Umbilical cord (tissue), 2 donors: ENCODE measurements around a stretch of chr1.

- RAMPAGE, long total RNA: no peak
Observed at GRCh38 chr1:228989977-228990868, 254.9 kb downstream of the RHOU start.

GRCh38 chr1:229108925-229109264 lies 162.0 kb upstream of the RAB4A start:
- RAMPAGE, long total RNA: no peak

DNA sequence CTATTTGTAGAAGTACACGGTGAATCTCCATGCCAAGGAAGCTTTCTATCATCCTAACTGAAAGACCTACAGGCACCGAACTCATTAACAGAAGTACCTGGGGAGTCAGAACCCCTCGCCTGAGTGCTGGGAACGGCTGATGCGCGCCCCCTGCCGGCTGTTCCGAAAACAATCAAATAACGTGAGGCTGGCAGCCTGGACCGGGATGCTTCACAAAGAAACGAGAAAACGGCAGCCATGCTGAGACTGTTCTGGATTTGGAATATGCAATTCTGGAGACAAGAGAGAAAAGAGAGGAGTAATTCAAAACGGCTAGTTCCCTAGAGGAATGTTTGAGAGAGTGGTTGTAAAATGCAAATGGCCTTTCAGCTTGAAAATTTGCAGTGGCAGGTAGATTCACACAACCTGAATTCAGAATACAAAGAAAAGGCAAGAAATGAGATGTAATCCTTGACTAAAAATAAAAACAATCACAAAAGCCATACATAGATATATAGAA lies 43.4 kb upstream of the RAB4A start:
- RAMPAGE, long total RNA: no peak

DNA sequence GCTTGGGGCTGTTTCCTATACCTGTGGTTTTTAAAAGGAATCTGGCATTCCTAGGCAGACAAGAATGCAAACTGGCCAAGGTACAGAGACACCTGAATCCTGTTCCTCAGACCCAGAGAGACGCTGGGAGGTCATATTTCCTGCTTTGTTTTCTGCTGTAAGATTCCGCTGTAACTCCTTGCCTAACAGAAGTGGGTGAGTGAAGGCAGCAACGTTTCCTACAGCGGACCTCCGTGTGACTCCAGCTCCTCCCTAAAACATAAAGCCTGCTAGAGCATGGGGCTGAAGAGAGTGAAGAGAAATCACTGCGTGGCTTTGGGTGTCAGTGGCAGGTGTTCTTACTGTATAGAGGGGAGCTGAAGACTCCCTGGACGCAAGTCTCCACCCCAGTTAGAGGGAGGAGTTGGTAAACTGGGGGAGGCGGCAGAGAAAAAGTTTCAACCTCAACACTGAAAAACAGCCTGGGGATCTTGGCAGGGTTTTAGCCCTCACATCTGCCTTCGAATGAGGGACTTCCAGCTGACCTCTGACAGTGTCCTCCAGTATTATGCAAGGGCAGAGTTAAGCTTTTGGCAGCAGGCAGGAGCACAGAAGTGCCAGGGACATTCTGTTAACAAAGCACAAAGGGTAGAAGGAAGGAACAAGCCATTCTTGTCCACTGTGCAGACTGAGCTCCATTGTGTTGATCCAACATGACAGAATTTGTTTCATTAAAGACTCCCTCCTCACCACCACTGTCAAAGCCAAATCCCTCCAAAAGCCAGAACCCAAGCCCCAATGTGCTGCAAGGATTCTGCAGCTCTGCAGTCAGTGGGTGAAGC lies 41.3 kb upstream of the RAB4A start:
- RAMPAGE, long total RNA: no peak

GRCh38 chr1:229329831-229330480 lies 12.9 kb downstream of the CCSAP start:
- RAMPAGE, long total RNA: no peak

- RAMPAGE, long total RNA: no peak
Observed at GRCh38 chr1:229436215-229436730, 2.4 kb upstream of the ACTA1 start.

DNA sequence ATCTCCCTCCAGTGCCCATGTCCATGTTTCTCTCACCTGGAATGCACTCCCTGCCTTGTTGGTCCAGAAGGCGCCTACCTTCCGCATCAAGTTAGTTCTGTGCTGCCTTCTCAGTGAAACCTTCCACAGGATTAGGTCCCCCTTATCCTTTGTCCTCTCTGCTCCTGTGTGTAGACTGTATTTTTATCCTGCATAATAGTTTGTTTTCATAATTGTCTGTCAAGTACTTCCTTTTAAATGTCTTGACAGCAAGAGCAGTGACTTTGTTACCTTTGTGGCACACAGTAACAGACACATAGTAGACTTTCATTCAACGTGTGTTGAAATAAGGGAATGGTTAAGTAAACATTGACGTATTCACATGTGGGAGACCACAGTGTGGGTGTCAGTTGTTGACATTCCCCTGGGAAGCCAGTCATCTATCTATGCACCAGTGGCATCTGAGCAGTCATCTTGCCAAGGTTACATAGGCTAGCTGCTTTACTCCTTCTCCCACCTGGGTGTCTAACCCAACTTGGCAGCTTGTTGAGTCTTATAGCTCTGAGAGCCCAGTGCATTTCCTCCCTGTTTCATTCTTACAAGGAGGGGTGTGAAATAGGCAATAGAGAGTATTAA lies 1.4 kb upstream of the NUP133 start:
- RAMPAGE, long total RNA: no peak

- RAMPAGE, long total RNA: no peak
Observed at GRCh38 chr1:229640306-229640778, 14.3 kb downstream of the URB2 start.

DNA sequence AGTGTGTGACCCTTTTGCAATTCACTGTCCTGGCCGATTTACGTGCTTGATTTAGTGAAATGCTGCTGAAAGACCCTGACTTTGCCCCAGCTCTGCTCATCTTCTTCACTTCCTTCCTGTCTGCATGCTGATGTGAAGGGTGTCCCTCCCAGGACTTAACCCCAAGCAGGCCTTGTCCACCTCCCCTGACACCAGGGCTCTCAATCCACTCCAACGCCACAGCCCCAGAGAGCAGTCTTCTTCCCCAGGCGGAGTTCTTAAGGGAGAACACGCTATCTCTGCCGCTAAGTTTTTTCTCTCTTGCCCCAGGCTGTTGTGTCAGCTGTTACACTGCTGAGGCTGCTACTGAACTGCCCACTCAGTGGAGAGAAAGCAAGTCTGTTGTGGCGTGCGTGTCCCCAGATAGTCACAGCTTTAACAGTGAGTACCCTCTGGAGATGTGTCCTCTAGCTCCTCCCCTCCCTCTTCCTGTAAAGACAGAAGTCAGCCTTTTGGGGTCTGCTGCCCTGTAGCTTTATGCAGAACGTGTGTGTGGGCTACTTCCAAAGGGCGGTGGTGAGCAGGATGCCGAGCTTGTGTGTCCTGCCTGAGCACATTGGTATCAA lies 19.6 kb downstream of the URB2 start:
- RAMPAGE, long total RNA: no peak

DNA sequence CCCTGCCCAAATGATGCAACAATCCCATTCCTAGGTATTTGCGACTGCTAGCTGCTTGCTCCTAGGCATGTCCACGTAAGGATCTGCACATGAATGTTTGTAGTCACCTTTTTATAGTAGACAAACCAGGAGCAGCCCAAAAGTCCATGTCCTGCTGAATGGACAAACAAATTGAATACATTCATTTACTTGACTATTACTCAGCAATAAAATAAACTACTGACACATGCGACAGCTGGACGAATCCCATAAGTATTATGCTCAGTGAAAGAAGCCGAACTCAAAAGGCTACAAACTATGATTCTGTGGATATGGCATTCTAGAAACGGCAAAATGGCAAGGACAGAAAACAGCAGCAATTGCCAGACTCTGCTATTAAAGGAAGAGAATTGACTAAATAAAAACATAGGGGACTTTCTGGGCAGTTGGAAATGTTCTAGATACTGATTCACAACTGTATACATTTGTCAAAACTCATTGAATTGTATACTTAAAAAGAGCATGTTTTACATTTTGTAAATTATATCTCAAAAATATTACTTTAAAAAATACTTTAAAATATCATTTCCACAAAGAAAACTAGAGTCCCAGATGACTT lies 161.8 kb upstream of the GALNT2 start:
- RAMPAGE, long total RNA: no peak

GRCh38 chr1:230002461-230002840 lies 64.6 kb upstream of the GALNT2 start:
- RAMPAGE, long total RNA: no peak

GRCh38 chr1:230112800-230113160 lies 45.7 kb downstream of the GALNT2 start:
- RAMPAGE, long total RNA: no peak

DNA sequence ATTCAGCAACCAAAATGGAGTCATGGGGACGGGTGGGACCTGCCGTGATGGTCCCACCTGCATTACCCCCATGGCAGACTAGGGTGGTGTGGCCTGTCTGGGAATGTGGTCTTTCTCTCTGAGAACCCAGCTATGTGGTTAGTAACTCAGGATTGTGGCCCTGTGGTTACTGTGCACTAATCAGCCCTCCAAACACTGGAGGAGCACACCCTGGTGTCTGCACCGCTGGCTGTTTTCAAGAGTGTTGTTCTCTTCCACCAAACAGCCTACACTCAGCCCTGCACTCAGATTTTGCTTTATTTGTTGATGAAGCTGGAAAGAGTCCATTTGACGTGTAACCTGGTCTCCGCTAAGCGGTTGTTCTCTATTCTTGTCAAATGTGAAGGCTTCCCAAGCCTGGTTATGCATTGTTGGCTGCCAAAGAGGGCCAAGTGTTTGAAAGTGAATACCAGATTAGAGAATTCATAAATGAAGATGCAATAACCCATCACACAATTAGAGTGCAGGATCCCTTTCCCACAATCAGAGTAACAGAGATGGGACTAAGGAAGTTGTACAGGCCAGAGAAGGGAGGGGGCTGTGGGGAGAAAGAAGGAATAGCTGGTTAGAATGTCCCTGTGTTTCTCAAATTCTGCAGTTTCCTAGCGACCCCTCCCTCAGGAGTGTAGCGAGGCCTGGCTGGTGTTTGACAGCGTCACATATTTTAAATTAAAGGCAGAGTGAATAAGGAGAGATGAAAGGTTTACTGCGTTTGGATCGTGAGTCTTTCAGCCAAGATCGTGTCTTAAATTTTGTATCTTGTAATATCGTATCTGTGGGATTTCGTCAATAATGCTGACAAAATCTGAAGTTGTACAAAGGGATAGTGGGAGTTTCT lies 57.9 kb downstream of the GALNT2 start:
- RAMPAGE, long total RNA: no peak

DNA sequence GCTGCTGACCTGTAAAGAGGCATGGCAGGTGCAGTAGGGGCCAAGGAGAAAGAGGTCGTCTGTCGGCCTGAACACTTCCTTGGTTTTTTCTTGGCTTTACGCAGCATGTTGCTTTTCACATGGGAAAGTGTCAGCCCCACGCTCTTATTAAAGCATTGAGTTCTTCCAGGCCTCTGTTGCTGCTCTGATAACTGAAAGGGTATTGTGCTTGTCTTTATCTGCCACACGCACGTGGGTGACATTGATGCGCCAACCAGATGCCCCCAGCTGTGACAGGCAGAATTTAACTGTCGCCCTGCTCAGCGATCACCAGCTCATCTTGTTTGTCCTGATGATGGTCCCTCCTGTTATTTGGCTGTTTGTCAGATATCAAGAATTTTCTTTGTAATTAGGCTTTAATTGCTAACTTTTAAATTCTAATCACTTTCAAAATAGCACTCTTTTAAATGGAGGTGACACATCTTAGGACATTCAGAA lies 76.5 kb downstream of the GALNT2 start:
- RAMPAGE, long total RNA: no peak

- RAMPAGE, long total RNA: no peak
Observed at GRCh38 chr1:230307906-230308465, 118.1 kb downstream of the PGBD5 start.

GRCh38 chr1:230601261-230601928 lies 40.9 kb upstream of the COG2 start:
- RAMPAGE, long total RNA: no peak

GRCh38 chr1:230822056-230822443 lies 46.3 kb downstream of the C1orf198 start:
- RAMPAGE, long total RNA: no peak

GRCh38 chr1:230824841-230825305 lies 43.4 kb downstream of the C1orf198 start:
- RAMPAGE, long total RNA: no peak

DNA sequence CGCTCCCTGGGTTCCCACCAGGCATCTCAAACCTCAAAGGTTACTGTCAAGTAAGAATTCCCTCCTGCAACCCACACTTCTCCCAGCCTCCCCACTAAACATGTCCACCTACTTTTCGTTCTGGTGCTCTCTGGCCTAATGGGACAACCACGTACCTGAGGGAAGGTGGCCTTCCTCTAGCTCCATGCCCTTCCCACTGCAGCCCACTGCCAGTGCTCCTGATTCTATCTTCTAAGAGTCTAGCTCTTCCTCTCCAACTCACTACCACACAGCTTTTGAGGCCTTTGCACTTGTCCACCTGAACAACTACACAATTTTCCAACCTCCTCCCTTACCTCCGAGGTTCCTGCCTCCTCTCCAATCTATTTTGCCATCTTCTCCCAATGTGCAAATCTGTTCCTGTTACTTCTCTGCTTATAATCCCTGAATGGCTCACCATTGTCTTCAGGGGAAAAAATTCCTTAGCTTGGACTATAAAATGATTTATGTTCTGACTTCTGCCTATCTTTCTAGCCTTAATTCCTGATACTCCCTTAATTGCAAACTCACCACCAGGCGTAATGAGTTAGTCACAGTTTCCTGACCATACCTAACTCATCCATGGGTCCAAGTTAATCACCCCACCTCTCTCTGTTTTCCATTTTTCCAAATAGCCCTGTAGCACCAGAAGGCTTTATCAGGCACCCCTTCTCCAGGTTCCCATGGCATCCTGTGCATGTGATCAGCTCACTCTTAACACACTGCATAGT lies 53.9 kb upstream of the C1orf198 start:
- RAMPAGE, long total RNA: no peak

DNA sequence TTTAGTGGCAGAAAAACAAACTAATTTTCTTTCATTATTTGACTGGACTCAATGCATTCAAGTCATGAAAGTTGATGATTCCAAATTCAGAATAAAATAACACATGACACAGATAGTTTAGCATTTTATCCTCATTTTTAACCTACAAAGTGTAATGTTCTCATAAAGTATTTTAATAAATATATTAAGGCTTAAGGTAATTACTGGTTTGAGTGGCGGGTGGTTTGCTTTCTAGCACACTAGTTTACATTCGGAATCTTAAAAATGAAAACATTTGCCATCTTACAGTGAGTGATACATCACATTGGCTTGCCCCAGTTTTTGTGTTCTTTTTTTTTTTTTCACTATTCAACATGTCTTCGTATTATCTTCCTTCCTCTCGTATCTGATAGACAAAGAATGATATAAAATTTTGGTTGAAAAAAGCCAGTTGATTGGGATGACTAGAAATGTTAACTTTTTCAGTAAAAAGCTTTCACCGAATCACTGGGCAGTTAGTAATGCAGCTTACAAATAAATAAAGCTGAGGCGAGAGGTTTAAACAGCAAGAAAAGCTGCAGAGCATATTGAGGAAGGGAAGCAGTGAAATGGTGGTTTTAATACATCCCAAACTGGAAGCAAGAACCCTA lies 21.1 kb downstream of the FAM89A start:
- RAMPAGE, long total RNA: no peak